H1 (cell line): ENCODE measurements around a stretch of chr6.

- RRBS, result over 99% methylated on average over 9 of the region's 41 CpGs
CAGE:
- cytosol, long polyA plus RNA, result no peak
- long polyA plus RNA, result no peak
- nucleus, long polyA plus RNA, result no peak
Measured at GRCh38 chr6:147887-148390, 144.3 kb upstream of the DUSP22 start.

GRCh38 chr6:225094-225952, 67.0 kb upstream of the DUSP22 start:
- RRBS, result no CpG with 5 or more reads among the region's 28 CpGs
CAGE:
- cytosol, long polyA plus RNA, result no peak
- long polyA plus RNA, result no peak
- nucleus, long polyA plus RNA, result no peak

GRCh38 chr6:291175-291905, 947 bp upstream of the DUSP22 start:
- RRBS, result 87% methylated on average over 1 of the region's 17 CpGs
CAGE:
- cytosol, long polyA plus RNA, result no peak
- long polyA plus RNA, result no peak
- nucleus, long polyA plus RNA, result no peak

DNA sequence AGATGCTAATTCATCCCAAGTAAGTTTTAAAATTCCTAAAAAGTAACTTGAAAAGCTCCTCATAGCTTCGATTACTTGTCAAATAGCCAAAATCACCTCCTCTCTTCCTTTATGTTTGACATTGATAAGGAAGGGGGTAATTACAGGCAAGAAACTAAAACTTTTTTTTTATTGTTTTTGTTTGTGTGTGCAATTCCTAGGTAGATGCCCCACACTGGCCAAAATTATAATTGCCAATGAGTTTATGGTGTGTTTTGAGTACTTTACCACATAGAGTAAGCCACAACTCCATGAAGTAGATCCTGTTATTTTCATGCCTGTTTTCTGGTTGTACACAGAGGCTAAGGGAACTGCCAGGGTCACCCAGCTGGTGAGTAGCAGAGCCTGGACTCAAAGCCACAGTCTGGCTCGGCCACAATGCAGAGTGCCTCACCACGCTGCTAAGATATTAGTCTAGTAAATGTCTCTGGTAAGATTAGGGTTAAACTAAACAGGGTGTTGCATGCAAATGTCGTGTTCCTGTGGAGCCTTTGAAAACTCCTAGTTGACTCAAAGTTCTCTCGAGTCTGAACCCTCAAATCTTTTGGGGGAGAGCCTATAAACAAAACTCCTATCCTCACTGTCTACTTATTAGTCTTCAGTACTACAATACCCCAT, 3.9 kb downstream of the DUSP22 start:
- RRBS, result no CpG with 5 or more reads among the region's 5 CpGs
CAGE:
- cytosol, long polyA plus RNA, result no peak
- long polyA plus RNA, result no peak
- nucleus, long polyA plus RNA, result no peak

GRCh38 chr6:298602-299125, 6.4 kb downstream of the DUSP22 start:
- RRBS, result no CpG with 5 or more reads among the region's 9 CpGs
CAGE:
- cytosol, long polyA plus RNA, result no peak
- long polyA plus RNA, result no peak
- nucleus, long polyA plus RNA, result no peak

GRCh38 chr6:312969-313766, 20.9 kb downstream of the DUSP22 start:
- RRBS, result no CpG with 5 or more reads among the region's 4 CpGs
CAGE:
- cytosol, long polyA plus RNA, result no peak
- long polyA plus RNA, result no peak
- nucleus, long polyA plus RNA, result no peak

GRCh38 chr6:411443-411776, 19.9 kb downstream of the IRF4 start:
- RRBS, result no CpG with 5 or more reads among the region's 7 CpGs
CAGE:
- cytosol, long polyA plus RNA, result no peak
- long polyA plus RNA, result no peak
- nucleus, long polyA plus RNA, result no peak

- RRBS, result no CpG with 5 or more reads among the region's 7 CpGs
CAGE:
- cytosol, long polyA plus RNA, result no peak
- long polyA plus RNA, result no peak
- nucleus, long polyA plus RNA, result no peak
Measured at GRCh38 chr6:425475-425790, 33.9 kb downstream of the IRF4 start.

GRCh38 chr6:511929-512530, 120.5 kb downstream of the IRF4 start:
- RRBS, result no CpG with 5 or more reads among the region's 6 CpGs
CAGE:
- cytosol, long polyA plus RNA, result no peak
- long polyA plus RNA, result no peak
- nucleus, long polyA plus RNA, result no peak

GRCh38 chr6:719368-719850, 26.5 kb upstream of the EXOC2 start:
- RRBS, result no CpG with 5 or more reads among the region's 6 CpGs
CAGE:
- cytosol, long polyA plus RNA, result no peak
- long polyA plus RNA, result no peak
- nucleus, long polyA plus RNA, result no peak

- RRBS, result no CpG with 5 or more reads among the region's 6 CpGs
CAGE:
- cytosol, long polyA plus RNA, result no peak
- long polyA plus RNA, result no peak
- nucleus, long polyA plus RNA, result no peak
Measured at GRCh38 chr6:1131485-1132143, 180.3 kb upstream of the FOXQ1 start.

DNA sequence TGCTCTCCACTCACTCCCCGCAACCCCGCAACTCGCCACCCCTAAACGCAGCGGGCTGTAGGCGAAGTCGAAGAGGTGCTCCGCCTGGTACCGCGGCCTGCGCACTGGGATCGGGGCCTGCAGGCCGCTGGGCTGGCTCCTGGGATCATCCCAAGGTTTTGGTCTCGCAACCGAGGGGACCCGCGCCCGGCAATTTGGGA, 4.7 kb upstream of the FOXF2 start:
- RRBS, result no CpG with 5 or more reads among the region's 18 CpGs
CAGE:
- cytosol, long polyA plus RNA, result no peak
- long polyA plus RNA, result no peak
- nucleus, long polyA plus RNA, result no peak

DNA sequence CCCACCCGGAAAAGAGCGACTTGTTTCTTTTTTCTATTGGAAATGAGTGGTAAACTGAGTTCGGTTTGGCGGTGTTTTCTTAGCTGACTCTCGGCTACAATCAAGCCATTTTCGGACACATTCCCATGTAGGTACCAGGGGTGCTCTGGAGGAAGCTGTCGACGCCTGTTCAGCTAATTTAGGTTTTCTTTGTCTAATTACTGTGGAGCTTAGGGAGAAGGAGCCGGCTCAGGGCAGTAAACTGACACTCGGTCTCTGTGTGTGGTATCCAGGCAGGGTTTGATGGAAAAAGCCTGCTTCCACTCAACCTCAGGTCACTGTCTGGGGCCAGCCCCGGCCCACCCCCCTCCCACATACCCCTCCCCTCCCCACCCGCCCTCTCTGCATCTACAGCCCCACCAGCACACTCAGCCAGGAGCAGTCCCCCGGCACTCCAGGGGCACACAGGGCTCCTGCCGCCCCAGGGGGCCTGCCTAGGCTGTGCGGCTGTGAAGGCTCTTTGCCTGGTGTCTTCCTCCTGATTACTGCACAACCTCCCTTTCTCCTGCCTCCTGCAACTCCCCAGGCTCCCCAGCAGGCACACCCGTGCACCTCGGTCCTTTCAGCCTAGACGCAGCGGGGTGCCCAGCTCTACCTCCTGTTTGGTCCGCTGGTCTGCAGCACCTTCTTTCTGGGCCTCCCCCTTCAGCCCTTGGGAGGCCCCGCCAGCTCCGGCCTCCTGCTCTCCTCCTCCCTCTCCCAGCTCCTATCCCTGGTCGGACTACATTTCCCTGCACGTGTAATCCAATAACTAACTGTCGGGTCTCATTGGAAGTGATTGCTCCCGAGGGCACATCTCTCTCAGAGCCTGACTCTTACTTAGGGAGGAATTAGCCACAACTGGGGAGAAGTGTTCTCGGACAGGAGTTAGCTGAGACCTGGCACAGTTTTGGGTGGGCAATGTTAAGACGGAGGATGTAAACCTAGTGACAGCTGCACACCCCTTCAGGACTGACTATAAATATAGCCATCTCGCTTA, 1.4 kb upstream of the FOXF2 start:
- RRBS, result 3% methylated on average over 3 of the region's 29 CpGs
CAGE:
- cytosol, long polyA plus RNA, result no peak
- long polyA plus RNA, result no peak
- nucleus, long polyA plus RNA, result no peak

DNA sequence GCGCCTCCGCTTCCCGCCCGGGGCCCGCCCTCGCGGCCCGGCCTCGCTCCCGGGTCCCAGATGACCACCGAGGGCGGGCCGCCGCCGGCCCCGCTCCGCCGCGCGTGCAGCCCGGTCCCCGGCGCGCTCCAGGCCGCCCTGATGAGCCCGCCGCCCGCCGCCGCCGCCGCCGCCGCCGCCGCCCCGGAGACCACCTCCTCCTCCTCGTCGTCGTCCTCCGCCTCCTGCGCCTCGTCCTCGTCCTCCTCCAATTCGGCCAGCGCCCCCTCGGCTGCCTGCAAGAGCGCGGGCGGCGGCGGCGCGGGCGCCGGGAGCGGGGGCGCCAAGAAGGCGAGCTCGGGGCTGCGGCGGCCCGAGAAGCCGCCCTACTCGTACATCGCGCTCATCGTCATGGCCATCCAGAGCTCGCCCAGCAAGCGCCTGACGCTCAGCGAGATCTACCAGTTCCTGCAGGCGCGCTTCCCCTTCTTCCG, 548 bp downstream of the FOXF2 start:
- RRBS, result 2% methylated on average over 11 of the region's 75 CpGs
CAGE:
- cytosol, long polyA plus RNA, result no peak
- long polyA plus RNA, result no peak
- nucleus, long polyA plus RNA, result no peak

DNA sequence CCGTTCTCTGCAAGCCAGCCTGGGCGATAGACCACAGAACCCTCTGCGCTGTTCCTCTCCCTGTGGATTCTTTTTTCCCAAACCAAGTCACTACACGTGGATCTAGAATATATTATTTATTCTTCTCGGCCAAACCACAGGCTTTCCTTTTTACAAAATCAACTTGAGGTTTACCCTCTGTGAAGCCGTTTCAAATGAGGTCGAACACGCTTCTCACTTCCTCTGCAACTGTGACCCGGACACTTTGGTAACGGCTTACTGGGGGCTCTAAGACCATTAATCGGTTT, 55.2 kb upstream of the FOXC1 start:
- RRBS, result 100% methylated on average over 2 of the region's 11 CpGs
CAGE:
- cytosol, long polyA plus RNA, result no peak
- long polyA plus RNA, result no peak
- nucleus, long polyA plus RNA, result no peak

DNA sequence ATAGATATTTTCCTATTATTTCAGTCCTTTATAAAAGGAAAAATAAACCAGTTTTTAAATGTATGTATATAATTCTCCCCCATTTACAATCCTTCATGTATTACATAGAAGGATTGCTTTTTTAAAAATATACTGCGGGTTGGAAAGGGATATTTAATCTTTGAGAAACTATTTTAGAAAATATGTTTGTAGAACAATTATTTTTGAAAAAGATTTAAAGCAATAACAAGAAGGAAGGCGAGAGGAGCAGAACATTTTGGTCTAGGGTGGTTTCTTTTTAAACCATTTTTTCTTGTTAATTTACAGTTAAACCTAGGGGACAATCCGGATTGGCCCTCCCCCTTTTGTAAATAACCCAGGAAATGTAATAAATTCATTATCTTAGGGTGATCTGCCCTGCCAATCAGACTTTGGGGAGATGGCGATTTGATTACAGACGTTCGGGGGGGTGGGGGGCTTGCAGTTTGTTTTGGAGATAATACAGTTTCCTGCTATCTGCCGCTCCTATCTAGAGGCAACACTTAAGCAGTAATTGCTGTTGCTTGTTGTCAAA, 3.6 kb downstream of the FOXC1 start:
- RRBS, result no CpG with 5 or more reads among the region's 7 CpGs
CAGE:
- cytosol, long polyA plus RNA, result no peak
- long polyA plus RNA, result no peak
- nucleus, long polyA plus RNA, result no peak

GRCh38 chr6:1619475-1620434, 10.0 kb downstream of the FOXC1 start:
- RRBS, result 3% methylated on average over 33 of the region's 92 CpGs
CAGE:
- cytosol, long polyA plus RNA, result no peak
- long polyA plus RNA, result no peak
- nucleus, long polyA plus RNA, result no peak

- RRBS, result no CpG with 5 or more reads among the region's 7 CpGs
CAGE:
- cytosol, long polyA plus RNA, result no peak
- long polyA plus RNA, result no peak
- nucleus, long polyA plus RNA, result no peak
Measured at GRCh38 chr6:1742287-1742784, 132.6 kb downstream of the FOXC1 start.

GRCh38 chr6:1864573-1864941, 254.8 kb downstream of the FOXC1 start:
- RRBS, result no CpG with 5 or more reads among the region's 3 CpGs
CAGE:
- cytosol, long polyA plus RNA, result no peak
- long polyA plus RNA, result no peak
- nucleus, long polyA plus RNA, result no peak

DNA sequence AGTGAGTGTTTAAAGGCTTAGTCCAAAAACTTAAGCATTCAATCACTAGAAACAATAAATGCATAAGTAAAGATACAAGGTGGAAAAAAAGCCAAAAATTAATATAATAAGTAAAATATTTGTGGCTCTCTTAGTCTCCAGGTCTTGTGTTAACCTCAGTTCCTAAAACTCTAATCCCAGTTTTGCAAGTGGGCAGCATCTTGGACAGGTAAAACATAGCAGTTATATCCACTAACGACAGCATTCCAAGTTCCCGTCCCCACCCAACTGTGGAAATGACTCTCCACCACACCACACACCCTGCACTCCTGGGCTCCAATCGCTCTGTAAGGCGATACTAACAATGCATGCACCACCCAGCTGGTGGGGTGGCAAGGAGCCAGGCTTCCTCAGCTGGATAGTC, 223.9 kb downstream of the GMDS start:
- RRBS, result no CpG with 5 or more reads among the region's 4 CpGs
CAGE:
- cytosol, long polyA plus RNA, result no peak
- long polyA plus RNA, result no peak
- nucleus, long polyA plus RNA, result no peak